REH cell (cell line): Measurements from ENCODE around the genes ASXL3 and ZSCAN30.

GRCh38 chr18:32368125-32368776, 102.4 kb downstream of the GAREM1 start:
- PRO-cap = no peak

DNA sequence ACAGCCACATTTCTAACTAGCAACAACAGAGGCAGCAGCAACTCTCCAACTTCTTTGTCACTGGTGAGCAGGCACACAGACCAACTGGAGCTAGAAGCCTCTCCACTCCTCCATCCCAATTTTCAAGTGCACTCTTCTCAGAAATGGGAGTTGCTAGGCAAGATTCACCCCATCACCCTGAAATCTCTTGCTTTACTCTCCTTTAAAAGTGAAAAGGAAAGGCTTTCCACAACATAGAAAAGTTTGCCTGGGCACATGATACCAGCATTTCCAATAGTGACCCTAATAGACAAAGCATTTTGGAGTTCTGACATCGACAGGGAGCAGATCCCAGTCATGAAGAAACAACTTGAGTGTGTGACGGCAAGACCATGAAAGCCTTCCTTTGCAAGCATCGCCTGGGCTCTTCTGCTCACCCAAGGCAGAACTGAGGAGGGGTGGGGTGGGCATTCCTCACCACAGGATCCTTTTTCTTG, 4.0 kb downstream of the KLHL14 start:
- PRO-cap = no peak

DNA sequence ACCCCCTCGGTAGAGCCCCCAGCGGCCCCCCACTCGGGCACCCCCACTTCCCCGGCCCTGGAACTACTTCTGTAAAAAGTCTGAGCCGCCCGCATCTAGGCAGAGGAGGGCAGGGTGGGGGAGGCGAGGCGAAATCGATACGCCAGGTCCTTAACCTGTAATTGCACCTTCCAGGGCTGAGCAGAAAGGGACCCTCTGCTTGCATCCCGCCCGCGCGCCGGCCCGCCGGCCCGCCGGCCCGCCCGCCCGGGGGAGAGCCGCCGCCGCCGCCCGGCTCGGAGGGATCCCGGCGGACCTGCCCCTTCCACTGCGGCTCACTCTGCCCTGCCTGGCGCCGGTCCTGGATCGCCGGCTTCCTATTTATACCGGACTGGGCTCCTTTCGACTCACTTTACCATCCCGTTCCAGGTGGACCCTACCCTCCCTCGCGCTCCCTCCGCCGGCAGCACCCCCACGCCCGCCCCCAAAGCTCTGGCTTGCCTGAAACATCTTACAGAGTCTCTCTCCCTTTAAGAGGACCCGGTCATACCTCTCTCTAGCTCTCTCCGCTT, 868 bp downstream of the KLHL14 start:
- PRO-cap = bidirectional peak, plus-strand start at position 389 of the sequence, minus-strand start at position 333 of the sequence; bidirectional peak, plus-strand start at position 493 of the sequence, minus-strand start at position 473 of the sequence

DNA sequence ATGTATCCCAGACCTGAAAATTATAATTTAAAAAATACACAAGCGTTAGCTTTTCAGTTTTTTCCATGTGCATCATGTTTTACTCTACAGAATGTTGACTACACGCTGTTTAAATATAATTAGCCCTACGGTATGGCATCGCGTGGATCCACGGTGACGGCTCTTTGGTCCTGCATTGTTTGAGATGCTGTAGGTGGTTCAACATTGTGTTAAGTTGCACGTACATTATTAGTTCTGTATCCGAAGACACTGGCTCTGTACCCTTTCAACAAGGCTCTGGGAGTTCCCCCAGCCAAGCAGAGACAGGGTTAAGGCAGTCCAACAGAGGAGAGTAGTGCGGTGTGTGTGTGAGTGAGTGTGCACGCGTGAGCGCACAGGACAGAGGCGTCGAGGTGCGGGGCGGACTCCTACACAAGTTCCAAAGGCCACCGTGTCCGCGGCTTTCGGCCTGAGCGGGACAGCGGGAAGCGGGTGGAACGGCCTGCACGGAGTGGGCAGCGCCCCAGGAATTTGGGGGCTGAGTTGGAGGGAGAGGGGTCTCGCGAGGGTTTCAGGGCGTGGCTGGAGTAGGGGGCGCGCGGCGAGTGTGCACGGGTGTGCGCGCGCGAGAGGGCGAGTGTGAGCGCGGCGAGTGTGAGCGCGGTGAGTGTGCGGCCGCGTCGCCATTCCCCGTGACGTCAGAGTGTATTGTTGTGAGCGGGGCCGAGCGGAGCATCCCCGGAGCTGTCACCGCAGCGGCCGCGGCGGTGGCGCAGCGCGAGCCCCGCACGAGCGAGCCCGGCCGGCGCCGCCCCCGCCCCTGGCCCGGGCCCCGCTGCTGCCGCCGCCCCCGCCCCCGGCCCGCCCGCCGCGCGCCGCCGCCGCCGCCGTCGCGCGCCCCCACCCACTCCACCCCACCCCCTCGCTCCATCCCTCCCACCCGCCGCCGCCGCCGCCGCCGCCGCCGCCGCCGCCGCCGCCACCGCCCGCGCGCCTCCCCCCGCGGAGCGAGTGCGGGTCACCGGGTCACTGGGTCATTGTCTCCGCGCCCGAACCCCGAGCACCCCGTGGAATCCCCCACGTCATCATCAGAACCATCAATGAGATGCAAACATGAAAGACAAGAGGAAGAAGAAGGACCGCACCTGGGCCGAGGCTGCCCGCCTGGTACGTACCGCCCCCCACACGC, at the start of gene ASXL3:
Gene ASXL3, plus strand, starts transcription at position 680 of the 1,168 bp plus-strand sequence.
- PRO-cap = no peak

GRCh38 chr18:34493162-34493522, 217.0 kb upstream of the DTNA start:
- PRO-cap = no peak

- PRO-cap = no peak
Measured at GRCh38 chr18:34943248-34943519, 98.0 kb upstream of the MAPRE2 start.

DNA sequence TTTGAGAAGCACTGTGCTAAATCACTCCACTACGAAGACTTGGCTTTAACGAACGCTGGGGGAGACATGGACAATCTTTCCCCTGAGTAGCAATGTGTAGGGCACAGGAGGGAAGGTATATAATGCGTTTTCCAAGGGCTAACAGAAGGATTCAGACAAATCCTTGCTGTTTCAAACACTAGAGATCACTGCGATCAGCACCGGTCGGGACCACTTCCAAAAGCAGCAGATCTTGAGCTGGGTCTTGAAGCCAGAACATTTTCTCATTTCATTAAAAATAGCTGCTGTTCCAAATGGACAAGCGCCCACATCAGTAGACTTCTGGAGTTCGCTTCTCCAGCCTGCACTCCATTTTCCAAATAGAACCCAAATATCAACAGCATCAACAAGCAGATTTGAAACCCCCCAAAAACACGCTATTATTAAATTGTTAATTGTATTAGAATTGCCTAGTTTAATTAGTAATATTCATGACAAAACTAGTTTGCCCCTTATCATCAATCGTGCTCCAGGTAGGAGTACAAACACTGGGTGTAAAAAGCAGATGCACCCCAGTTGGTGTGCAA, 65.0 kb upstream of the MAPRE2 start:
- PRO-cap = no peak

GRCh38 chr18:35042373-35043559, 1.6 kb downstream of the MAPRE2 start:
- PRO-cap = no peak

GRCh38 chr18:35172425-35172982, 68.3 kb upstream of the ZNF397 start:
- PRO-cap = no peak

- PRO-cap = bidirectional peak, plus-strand start at chr18:35174526, minus-strand start at chr18:35174296
Measured at GRCh38 chr18:35174134-35174708, 66.6 kb upstream of the ZNF397 start.

GRCh38 chr18:35231083-35231354, 9.8 kb upstream of the ZNF397 start:
- PRO-cap = unidirectional peak, plus-strand start at chr18:35231215; unidirectional peak, plus-strand start at chr18:35231230

- PRO-cap = bidirectional peak, plus-strand start at chr18:35290367, minus-strand start at chr18:35290198
Measured at GRCh38 chr18:35290111-35290888, at the start of gene ZSCAN30. Gene ZSCAN30 (minus strand): TSS chr18:35290229.

DNA sequence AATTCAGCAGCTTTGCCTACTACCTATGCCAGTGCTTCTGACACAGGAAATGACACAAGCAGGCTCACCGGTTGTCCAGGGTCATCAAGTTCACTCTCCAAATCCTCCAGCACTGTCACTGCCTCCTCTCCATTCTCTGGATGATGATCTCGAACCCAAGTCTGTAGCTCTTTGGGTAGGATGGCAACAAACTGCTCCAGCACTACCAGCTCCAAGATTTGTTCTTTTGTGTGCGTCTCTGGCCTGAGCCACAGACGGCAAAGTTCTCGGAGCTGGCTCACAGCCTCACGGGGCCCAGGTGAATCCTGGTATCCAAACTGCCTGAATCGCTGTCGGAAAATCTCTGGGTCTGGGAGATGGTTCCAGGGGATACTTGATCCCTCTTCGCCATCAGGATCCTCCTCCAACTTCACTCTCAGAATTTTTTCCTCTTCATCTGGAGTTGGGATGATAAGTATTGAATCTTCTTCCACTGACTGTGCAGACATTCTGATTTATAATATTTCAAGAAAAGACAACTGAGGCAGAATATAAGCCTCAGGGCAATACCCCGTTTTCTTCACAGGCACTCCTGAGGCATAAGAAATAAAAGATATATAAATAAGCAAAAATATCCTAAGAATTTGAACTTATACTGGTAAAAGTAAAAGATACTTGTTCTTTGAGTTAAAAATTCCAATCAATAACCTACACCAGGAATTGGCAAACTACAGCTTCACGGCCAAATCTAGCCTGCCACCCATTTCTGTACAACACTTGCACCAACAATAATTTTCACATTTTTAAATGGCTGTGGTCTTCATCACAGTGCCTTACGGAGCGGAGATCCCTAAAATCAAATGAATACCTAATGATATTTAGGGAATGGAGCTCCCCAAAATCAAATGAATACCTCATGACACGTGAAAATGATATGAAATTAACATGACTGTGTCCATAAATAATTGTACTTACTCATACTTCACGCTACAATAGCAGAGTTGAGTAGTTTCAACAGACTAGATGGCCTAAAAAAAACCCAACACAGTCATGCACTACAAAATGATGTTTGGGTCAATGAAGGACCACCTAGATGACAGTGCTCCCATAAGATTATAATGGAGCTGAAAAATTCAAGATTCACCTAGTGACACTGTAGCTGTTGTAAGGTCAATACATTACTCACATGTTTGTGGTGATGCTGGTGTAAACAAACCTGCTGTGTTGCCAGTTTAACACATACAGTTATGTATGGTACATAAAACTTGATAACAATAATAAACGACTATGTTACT, 3.6 kb downstream of the ZNF24 start:
- PRO-cap = no peak

DNA sequence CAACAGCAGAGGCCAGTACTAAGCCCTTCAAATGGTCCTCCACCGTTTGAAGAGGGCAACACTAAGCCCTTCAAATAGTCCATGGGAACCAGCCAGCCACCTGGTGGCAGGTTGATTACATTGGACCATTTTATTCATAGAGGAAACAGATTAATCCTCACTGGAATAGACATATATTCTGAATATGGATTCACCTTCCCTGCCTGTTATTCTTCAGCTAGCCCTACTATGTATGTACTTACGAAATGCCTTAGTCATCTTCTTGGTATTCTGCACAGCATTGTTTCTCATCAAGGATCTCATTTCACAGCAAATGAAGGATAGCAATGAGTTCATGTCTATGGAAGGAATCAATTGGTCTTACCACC, 10.0 kb upstream of the ZNF396 start:
- PRO-cap = no peak

GRCh38 chr18:35616709-35617418, 35.3 kb downstream of the GALNT1 start:
- PRO-cap = bidirectional peak, plus-strand start at chr18:35617093, minus-strand start at chr18:35617001

DNA sequence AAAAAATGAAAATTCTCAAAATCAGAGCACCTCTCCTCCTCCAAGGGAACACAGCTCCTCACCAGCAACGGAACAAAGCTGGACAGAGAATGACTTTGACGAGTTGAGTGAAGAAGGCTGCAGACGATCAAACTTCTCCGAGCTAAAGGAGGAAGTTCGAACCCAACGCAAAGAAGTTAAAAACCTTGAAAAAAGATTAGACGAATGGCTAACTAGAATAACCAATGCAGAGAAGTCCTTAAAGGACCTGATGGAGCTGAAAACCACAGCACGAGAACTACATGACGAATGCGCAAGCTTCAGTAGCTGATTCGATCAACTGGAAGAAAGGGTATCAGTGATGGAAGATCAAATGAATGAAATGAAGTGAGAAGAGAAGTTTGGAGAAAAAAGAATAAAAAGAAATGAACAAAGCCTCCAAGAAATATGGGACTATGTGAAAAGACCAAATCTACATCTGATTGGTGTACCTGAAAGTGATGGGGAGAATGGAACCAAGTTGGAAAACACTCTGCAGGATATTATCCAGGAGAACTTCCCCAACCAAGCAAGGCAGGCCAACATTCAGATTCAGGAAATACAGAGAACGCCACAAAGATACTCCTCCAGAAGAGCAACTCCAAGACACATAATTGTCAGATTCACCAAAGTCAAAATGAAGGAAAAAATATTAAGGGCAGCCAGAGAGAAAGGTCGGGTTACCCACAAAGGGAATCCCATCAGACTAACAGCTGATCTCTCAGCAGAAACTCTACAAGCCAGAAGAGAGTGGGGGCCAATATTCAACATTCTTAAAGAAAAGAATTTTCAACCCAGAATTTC, 47.3 kb downstream of the GALNT1 start:
- PRO-cap = no peak

DNA sequence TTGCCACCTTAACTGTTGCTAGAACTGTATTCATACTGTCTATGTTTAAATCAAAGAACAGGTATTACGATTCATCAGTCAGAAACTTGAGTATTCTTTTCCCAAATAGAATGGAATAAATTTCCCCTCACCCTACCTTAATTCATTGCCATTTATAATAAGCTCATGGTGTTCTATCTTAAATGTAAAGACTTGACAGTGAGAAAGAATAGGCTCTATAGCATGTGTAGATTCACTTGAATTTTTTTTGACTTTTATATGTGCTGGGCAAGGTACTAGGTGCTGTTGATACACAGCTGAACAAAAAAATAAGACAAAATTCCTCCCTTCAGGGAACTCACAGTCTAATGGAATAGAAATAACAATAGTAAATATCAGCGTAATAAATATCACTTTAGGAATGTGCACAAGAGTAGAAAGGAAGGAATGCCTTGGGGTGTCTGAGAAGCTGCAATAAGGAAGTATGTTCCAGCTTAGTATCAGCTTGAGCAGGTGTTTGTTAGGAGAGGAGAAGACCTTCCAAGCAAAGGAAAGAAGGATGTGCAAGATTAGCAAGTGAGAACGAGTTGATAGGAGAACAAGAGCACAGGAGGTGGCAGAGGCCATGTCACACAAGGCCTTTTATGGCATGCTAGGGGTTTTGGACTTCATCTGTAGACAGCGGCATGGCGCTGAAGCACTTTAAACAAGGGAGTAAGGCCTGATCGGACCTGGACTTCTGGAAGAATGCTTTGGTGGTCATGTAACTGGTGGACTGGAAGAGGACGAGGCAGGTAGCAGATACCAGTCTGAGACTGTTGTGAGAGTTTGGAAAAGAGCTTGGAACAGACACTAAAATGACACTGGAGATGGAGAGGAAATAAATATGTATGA, 74.7 kb downstream of the GALNT1 start:
- PRO-cap = no peak

DNA sequence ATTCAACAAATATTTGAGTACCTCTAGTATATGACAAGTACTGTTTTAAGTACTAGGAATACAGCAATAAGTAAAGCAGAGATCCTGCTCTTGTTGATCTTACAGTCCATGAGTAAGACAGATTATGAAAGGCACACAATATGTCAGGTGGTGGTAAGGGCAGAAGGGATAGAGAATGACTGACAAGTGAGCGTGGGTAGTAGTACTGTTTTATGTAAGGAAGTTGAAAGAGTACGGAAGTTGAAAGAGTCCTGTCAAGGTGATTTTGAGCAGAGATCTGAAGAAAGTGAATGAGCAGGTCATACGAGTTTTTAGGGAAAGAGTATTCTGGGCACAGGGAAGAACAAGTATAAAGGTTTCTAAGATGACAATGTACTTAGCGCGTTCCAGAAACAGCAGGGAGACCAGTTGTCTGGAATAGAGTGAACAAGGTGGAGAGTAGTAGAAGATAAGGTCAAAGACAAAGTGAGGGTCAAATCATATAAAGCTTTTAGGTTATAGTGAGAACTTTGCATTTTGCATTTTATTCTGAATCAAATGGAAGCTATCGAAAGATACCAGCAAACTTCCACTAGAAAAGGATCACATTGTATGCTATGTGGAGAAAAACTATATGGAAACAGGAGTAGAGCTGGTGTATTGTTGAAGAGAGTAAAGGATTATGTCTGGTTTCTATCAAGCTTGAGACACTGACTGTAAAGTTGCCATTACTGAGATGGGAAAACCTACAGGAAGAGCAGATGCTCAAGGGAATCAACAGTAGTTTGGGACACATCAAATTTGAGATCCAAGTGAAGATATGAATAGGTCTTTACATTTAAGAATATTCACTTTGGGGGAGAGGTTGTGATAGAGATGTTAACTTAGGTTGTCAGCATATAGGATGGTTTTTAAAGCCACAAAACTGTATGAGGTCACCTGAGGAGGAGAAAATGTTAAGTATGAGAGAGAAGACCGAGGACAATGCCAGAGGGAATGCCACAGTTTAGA, 111.7 kb downstream of the GALNT1 start:
- PRO-cap = no peak

- PRO-cap = no peak
Measured at GRCh38 chr18:36017489-36018052, 45.1 kb downstream of the C18orf21 start.

GRCh38 chr18:36113863-36114866, 15.0 kb downstream of the SLC39A6 start:
- PRO-cap = no peak